Placental pericyte (primary cell): Measurements from ENCODE around the gene PER2.

- CAGE, long polyA plus RNA, result no peak
Measured at GRCh38 chr2:237879111-237879529, 19.7 kb downstream of the RAMP1 start.

DNA sequence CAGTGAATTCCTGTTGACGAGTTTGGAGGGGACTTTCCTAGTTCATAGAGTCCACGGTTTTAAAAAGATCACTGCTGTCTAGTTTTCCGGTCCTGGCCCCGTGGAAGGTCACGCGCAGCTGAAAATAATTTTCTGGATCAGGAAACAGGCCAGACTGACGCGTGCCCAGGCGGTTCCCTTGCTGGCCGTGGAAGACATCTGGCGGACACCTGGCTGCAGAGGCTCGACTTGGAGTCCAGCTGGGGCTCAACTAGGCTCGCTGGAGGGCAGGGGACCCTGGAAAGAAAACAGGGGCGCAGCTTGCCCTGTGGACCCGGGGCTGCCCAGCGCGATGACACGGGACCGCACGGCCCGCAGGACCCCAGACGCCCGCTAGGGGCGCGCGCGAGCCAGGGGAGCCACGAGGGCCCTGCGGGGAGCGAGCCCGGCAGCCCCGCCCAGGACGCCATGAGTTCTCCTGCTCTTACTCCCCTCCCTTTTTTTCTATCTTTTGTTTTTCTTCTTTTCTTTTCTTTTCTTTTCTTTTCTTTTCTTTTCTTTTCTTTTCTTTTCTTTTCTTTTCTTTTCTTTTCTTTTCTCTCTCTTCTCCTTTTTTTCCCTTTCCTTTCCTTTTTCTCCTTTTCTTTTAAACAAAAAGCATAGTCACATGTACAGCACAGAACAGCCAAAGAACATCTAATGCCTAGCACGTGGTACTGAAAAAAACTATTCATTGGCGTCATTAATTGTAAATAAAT lies 43.2 kb upstream of the UBE2F start:
- CAGE, long polyA plus RNA, result no peak

DNA sequence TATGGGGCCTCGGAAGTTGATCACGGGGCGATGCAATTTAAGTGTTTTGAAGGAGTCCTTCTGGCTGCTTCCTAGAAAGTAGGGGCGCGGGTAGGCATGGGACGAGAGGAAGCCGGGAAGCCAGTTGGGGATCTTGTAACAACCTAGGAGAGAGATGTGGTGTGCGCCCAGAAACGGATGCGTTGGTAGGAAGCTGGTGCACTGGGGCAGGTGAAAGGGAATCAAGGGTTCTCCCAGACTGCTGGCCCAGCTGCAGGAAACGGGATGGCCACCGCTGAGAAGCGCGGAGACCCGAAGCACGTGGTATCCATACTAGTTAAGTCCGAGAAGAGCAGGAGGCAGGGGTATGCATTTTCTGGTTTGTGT lies 704 bp downstream of the SCLY start:
- CAGE, long polyA plus RNA, result no peak

GRCh38 chr2:238137029-238137763 lies 1.3 kb upstream of the KLHL30 start:
- CAGE, long polyA plus RNA, result no peak

DNA sequence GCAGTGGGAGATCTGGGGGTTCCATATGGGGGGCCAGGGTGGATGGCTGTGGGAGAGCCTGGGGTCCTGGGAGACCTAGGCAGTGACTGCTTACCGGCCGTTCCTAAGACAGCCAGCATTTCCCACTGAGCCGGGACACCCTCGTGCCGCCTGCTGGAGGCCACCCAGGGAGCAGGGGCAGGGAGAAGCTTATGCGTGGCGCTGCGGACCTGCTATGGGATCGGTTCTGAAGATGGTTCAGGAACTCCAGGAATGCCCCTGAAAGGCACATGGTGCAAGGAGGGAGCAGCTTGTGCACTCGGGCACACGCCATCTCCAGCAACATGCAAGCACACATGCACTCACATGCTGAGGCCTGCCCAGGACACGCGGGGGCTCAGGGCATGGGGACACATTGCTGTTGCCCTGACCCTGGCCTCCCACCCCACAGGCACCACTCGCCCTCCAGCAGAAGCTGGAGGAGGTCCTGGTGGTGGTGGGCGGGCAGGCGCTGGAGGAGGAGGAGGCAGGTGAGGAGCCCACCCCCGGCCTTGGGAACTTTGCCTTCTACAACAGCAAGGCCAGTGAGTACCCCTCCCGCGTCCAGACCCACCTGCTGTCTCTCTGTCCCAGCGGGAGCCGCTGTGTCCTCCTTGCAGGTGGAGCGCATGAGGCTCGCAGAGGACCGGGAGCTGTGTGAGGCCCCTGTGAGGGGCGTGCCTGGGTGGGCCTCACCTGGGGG lies 4.1 kb downstream of the KLHL30 start:
- CAGE, long polyA plus RNA, result no peak

DNA sequence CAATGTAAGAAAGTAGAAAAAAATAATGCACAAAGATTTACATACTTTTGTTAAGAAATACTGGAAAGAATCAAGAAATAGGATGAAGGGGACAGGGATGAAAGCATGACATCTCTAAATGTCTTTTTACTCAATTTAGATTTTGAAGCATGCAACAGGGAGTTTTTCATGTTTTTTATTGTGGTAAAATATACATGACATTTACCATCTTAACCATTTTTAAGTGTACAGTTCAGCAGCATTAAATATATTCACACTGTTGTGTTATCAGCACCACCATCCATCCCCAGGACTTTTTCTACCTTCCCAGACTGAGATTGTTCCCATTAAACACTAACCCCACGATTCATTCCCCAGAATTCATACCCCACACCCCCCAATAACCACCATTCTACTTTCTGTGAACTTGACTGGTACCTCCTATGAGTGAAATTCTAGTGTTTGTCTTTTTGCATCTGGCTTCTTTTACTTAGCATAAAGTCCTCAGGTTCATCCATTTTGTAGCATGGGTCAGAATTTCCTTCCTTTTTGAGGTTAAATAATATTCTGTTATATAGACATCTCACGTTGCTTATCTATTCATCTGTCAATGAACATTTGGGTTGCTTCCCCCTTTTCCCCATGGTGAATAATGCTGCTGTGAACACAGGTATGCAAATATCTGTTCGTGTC lies 18.5 kb downstream of the ERFE start:
- CAGE, long polyA plus RNA, result no peak

DNA sequence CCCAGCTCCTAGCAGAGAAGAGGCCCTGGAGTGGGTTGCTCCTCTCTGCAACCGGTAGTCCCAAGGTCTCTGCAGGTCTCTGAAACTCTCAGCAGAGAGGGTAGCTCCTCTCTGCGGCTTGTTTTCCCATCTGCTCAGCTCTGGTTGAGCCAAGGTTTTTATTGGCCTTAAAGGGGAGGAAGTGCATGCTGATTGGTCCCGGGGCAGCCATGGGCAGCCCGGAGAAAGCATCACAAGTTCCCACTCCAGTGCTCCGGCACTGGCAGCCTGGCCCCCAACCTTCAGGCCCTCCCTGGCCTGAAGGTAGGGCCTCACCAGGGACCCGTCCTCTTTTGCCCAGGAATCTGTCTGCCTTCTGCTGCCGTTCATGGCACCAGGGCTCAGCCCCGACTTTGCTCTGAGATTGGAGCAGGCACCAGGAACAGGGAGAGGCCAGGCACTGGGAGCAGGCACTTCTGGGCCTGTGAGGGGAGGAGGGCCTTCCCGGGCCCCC lies 17.4 kb upstream of the ILKAP start:
- CAGE, long polyA plus RNA, result no peak

- CAGE, long polyA plus RNA, result no peak
Measured at GRCh38 chr2:238256449-238257290, 16.8 kb upstream of the HES6 start.

DNA sequence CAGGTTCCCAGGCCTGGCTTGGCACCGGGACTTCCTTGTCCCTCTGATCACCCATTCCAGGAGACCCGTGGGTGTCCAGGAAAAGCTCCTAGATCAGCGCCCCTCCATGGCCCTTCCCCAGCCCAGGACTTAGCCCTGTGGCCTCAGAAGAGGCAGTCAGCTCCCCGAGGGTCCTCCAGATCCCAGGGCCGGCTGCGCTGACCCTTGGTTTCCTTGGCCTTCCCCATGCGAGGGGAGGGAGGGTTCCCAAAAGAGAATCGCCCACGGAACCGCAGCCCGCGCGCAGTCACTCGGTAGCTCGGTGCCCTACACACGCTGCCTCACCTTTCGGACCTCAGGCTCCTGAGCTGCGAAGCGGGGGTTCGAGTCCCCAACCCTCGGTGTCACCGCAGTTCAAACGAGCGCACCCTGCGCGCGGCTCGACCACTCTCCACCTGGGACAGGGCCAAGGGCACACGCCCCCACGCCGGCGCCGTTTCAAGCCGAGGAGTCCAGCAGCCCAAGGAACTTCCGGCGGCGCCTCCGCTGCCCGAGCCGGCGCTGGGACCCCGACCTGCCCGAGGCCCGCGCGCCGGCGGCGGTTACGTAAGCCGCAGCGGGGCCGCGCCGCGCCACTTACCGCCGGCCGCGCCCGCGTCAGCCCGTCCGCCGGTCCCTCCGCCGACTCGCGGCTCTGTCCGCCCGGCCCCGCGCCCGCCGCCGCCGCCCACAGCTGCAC lies at the start of gene PER2:
TSS of gene PER2 (minus strand) at position 586 of the 718 bp plus-strand sequence.
- CAGE, long polyA plus RNA, result no peak

DNA sequence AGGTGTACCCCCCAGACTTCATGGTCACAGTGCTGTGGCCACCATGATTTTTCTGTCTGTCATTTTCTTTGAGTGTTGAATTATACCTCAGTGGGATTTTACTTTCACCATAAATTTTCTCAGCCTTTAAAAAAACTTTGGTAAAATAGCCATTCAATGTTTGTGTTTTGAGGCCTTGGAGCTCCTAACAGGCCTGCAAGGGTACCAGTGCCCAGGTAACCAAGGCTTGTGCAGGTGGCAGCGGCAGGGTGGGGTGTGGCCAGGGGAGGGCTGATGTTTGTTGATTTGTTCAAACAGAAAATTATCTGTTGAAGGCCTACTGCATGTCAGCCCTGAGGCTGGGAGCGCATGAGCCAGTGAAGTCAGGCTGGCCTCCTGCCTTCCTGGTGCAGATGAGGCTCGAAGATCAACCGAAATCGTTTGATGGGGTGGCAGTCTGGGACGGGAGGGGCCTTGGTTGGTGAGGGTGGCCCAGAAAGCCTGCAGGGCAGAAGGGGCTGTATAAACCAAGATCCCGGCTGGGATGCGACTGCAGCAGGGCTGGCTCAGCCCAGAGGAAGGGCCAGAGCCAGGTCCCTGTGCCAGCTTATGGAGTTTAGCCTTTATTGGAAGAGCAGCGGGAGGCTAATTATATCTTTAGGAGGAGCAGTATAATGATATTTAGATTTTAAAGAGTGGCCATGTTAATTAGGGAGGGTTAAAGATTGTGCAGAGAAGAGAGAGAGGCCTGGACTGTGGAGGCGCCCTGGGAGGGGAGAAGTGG lies 24.8 kb downstream of the TRAF3IP1 start:
- CAGE, long polyA plus RNA, result no peak

DNA sequence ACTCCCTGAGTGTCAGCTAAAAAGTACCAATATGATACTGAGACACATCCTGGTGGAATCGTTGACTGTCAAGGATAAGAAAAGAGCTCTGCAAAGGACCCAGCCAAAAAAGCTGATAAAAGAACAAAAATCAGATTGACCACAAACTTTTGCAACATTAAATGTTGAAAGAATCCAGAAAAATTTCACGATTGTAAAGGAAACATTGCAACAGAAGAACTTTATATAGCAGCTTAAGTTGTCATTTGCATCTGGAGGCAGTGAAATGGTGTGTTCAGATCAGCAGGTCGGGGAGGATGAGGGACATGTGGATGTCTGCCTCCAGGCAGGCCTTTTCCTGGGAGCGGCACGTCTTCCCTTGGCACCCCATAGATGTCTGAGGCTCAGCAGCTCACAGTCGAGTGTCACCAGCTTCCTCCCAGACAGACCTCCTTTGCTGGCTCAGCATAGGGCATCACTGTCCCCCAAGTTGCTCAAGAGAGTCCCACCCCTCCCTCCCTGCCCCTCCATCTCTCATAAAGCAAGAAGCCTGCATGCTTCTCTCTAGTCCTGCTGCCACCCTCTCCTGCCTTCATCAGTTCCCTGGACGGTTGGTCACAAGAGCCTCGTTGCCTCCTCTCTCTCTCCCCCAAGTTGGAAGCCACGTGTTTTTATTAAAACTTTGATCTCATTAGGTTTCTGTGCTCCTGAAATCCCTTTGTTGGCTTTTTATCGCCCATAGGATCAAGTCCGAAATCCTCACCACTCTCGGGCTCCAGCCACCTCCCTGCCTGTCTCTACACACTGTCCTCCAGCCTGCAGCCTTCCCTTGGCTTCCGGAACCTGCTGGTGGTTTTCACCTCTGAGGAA lies 44.2 kb upstream of the ASB1 start:
- CAGE, long polyA plus RNA, result no peak

GRCh38 chr2:238415093-238415602 lies 11.6 kb upstream of the ASB1 start:
- CAGE, long polyA plus RNA, result no peak

DNA sequence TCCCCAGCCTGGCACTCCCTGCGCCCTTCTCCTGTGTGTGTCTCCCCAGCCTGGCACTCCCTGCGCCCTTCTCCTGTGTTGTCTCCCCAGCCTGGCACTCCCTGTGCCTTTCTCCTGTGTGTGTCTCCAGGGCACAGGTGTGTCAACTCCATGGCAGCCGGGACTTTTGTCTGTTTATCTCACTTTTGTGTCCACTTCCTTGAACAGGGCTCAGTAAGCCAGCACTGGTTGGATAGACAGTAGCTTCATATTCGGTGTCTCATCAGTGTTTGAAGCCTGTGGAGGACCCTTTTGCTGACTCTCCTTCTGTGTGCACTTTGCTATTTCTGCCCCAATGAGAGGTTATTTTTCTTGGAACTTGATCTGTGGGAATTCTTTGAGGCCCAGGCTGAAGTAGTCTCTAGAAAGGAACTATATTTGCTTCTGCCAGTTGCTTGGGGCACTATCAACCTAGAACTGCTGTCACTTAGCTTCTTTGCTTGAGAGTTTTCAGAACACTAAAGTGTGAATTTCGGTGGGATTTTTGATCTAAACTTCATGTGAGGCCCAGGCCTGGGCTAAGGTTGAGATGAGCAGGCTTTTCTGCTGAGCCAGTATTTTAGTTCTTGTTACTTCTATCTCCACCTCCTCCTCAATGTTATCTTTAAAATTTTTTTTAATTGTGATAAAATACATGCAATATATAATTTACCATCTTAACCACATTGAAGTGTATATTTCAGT lies 8.3 kb upstream of the ASB1 start:
- CAGE, long polyA plus RNA, result no peak

- CAGE, long polyA plus RNA, result no peak
Measured at GRCh38 chr2:238569437-238570114, 142.8 kb downstream of the ASB1 start.

- CAGE, long polyA plus RNA, result no peak
Measured at GRCh38 chr2:238787168-238788037, 60.5 kb upstream of the TWIST2 start.

- CAGE, long polyA plus RNA, result no peak
Measured at GRCh38 chr2:238811051-238811640, 36.7 kb upstream of the TWIST2 start.

- CAGE, long polyA plus RNA, result no peak
Measured at GRCh38 chr2:238883146-238883643, 35.3 kb downstream of the TWIST2 start.

DNA sequence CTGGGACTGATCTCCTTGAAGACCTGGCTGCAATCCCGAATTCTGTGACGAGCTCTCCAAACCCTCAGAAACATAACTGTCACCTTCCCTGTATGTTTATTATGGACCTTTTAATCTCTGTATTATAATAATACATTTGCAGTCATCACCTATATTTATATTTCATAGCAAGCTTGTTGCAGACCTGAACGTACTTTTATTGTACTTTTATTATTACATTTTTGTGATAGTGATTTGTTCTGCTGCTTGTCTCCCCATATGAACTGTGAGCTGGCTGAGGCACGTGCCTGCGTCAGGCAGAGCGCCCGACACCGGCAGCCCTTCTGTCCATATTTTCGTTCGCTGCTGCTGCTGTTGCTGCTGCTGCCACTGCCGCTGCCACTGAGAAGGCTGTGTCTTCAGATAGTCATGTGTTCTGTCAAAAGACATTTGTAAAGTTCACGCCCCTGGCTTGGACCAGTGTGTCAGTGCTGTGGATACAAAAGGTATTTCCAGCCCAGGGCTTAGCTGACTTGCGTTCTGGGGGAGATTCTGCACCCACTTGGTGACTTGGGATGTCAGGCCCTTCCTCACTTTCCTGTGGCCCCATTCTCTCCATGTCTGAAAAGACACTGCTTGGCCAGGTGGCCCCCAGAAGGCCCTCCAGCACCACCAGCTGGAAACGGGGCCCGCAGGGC lies 47.0 kb downstream of the TWIST2 start:
- CAGE, long polyA plus RNA, result no peak

DNA sequence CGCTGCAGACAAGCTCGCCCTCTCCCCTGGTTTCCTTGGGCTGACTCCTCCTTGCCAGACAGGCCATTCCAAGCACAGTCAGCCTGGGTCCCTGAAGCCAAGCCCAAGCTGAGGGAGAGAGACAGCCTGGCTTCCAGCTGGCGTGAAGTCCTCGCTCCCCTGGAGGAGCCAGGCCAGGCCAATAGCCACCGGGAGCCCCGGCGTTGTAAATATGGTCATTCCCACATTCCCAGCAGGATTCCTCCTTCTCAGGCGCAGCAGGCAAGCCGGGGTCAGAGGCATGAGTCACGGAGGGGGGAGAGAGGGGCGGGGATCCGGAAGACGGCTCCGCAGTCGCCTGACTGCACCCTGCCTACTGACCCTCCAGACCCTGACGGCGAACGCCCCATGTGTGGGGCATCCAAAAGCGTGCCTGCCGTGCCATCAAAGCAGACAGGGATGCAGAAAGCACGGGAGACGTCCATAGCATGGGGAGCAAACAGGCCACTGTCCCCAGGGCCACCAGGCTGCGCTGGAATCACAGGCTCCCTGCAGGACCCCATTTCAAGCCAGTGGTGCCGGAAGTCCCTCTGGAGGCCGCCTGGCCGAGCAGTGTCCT lies 48.1 kb downstream of the TWIST2 start:
- CAGE, long polyA plus RNA, result no peak

DNA sequence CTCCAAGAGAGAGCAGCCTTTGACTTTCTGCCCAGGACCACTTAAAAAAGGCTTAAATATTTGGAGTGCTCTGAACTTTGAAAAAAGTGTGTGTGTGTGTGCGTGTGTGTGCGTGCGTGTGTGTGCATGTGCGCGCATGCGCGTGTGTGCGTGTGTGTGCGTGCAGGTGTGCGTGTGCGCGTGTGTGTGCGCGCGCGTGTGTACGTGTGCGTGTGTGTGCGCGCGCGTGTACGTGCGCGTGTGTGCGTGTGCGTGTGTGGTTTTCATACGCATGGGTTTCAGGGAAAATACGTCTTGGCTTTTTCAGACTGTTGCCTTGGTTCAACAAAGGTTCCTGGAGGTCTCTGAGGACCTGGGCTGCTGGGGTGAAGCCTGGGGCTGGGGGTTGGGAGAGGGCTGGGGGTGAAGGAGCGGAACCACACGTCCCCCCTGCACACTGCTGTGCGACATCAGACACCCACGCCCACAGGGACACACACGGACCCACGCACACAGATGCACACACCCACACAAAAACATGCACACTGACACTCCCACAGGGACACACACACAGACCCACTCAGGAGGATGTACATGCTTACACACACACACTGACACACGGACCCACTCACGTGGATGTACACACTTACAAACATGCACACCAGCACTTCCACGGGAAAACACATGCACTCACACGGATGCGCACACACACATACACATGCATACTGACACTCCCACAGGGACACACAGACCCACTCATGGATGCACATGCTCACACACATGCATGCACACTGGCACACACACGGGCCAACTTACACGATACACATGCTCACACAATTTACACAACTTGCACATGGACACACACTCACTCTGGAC lies 58.1 kb downstream of the TWIST2 start:
- CAGE, long polyA plus RNA, result no peak